Epithelial cell of alveolus of lung (primary cell): ENCODE measurements around the genes DPP9, PLIN3 and PTPRS.

DNA sequence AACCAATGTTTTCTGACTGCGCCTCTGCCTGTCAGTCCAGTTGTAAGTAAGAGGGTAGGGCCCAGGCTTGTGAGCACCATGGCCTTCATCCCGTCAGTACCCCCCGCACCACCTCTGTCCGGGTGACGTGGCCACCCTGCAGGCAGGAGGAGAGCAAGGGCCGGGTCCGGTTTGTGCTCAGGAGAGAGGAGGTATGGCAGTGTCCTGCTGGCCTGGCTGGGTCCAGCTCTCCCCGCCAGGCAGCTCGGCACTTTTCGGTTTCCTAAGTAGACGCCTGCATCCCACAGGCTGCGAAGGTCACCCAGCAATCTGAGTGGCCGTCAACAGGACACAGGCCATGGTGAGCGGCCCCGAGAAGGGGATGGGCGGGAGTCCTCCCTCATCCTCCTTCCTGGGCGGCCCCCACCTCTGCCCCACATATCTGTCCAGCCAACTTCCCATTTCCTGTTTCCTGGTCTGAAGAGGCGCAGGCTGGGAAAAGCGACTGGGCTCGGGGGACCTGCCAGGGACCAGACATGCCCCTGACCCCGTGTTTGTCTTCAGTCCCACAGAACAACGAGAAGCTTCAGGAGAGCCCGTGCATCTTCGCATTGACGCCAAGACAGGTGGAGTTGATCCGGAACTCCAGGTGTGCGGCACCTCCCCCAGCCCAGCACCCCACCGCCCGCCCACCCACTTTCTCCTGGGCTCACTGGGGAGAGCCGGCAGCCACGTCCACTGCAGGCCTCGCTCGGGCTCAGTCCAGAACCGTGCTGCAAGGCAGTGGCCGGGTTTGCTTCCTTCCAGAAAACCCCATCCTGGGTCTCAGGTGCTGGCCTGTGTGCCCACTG lies 16.2 kb downstream of the PIAS4 start:
- RAMPAGE, long total RNA, result no peak
- RRBS, result 91% methylated on average over 10 of the region's 35 CpGs

DNA sequence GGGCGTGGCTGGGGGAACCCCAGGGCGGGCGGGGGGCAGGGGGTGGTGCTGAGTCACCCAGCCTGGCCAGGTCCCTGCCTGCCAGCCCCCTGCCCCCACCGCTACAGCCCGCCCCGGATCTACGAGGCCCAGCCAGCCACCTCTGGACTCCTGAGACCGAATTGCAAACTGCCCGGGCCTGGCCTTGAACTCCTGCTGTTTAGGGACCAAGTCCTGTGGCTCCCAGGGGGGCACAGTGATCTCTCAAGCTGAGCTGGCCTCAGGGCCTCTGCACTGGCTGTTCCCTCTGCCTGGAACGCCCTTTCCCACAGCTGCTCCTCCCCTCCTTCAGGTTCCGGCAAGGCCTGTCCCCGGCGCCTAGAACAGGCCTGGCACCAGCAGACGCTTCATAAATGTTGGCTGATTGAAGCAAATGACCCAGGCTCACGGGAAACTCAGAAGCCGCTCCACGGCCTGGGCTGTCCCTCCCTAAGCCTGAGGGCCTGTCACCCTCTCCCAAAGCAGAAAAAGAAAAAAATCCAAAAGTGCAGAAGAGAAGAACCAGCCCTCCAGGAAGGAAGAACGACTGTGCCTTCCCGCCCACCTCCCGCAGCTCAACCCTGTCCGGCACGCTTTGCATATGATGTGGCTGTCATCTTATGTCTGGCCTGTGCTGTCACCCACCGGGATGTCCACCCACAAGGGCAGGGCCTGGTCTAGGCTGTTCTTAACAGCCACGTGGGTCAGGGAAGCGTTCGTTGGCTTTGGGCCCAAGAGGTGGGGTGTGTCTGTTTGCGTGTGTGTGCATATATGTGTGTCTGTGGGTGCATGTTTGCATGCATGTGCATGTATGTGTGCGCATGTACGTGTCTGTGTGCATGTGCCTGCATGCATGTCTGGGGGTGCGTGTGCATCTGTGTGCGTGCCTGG lies 13.9 kb downstream of the ZBTB7A start:
- RAMPAGE, long total RNA, result no peak
- RRBS, result 38% methylated on average over 7 of the region's 31 CpGs

- RAMPAGE, long total RNA, result no peak
- RRBS, result no CpG with 5 or more reads among the region's 18 CpGs
Measured at GRCh38 chr19:4078359-4078943, 11.8 kb upstream of the ZBTB7A start.

DNA sequence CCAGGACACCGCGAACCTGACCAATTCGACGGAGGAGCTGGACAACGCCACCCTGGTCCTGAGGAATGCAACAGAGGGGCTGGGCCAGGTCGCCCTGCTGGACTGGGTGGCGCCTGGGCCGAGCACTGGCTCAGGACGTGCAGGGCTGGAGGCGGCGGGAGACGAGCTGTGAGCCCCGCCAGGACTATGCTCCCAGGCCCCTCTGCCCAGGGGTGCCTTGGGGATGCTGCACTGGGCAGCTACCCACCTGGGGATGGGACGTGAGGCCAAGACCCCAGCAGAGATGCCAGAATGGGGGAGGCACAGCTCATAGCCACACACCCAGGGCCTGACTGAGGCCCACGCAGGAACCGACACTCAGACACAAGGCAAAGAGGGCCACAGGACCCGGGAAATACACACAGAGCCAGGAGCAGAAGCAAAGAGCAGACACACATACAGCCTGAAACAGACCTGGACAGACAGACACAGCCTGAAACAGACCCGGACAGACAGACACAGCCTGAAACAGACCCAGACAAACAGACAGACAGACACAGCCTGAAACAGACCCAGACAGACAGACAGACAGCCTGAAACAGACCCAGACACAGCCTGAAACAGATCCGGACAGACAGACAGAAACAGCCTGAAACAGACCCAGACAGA lies 10.4 kb downstream of the SIRT6 start:
- RAMPAGE, long total RNA, result no peak
- RRBS, result 70% methylated on average over 2 of the region's 19 CpGs

- RAMPAGE, long total RNA, result no peak
- RRBS, result 2% methylated on average over 48 of the region's 84 CpGs
Measured at GRCh38 chr19:4197803-4198666, 15.5 kb downstream of the ANKRD24 start.

- RAMPAGE, long total RNA, result no peak
- RRBS, result no CpG with 5 or more reads among the region's 21 CpGs
Measured at GRCh38 chr19:4284180-4285051, 5.3 kb downstream of the SHD start.

DNA sequence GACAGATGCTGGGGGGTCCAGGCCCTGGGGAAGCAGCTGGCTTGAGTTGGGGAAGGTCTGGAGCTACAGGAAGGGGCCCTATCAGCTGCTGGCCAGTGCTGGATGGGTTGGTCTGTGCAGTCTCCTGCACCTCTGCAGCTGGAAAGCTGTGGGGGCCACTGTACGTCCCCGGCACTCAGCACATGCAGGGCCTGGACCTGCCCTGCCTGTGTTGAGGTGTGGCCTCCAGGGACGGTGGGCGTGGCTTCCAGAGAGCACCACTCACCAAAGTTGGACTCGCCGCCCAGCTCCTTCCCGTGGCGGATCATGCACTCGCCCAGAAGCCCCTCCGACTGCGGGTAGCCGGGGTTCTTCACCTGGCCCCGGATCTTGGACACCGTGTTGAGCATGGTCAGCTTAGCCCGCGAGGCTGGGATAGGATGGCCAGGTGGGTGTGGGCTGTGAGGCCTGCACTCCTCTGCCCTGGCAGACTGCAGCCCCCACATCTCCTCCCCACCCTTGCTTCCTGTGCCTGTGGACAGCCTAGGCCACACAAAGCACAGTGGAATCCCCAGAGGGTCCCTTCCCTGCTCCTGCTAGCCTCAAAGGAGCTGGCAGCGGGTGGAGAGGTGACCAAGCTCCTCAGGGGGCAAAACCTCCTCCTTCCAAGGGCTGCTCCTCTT lies 22.0 kb downstream of the MPND start:
- RAMPAGE, long total RNA, result no peak
- RRBS, result no CpG with 5 or more reads among the region's 17 CpGs

- RAMPAGE, long total RNA, result no peak
- RRBS, result no CpG with 5 or more reads among the region's 16 CpGs
Measured at GRCh38 chr19:4393900-4394876, 6.2 kb downstream of the SH3GL1 start.

GRCh38 chr19:4654279-4655360 lies 15.3 kb downstream of the TNFAIP8L1 start:
- RAMPAGE, long total RNA, result no peak
- RRBS, result no CpG with 5 or more reads among the region's 31 CpGs

- RAMPAGE, long total RNA, result no peak
- RRBS, result 65% methylated on average over 4 of the region's 17 CpGs
Measured at GRCh38 chr19:4707188-4707725, 16.4 kb downstream of the DPP9 start.

- RAMPAGE, long total RNA, result no peak
- RRBS, result 2% methylated on average over 19 of the region's 55 CpGs
Measured at GRCh38 chr19:4723708-4724425, at the start of gene DPP9. TSS of gene DPP9 (minus strand) at chr19:4723842.

DNA sequence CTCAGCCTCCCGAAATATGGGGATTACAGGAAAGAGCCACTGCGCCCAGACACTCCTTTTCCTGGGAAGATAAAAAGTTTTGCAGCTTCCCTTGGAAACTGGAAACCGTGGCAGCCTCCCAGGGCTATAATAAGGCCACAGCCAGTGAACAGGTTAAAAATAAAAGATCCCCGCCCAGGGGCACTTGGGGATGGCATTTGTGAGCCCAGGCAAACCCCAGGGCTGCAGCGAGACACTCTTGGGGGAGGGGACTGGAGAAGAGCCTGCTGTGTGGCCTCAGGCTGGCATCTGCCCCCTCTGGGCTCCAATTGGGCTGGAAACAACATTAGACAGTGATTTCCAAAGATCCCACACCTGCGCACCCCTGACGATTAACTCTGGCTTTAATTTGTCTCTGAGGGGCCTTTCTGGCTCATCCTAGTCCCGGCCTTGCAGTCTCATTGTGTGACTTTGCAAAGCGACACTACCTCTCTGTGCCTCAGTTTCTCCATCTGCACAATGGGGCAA lies 11.2 kb downstream of the FEM1A start:
- RAMPAGE, long total RNA, result no peak
- RRBS, result no CpG with 5 or more reads among the region's 9 CpGs

DNA sequence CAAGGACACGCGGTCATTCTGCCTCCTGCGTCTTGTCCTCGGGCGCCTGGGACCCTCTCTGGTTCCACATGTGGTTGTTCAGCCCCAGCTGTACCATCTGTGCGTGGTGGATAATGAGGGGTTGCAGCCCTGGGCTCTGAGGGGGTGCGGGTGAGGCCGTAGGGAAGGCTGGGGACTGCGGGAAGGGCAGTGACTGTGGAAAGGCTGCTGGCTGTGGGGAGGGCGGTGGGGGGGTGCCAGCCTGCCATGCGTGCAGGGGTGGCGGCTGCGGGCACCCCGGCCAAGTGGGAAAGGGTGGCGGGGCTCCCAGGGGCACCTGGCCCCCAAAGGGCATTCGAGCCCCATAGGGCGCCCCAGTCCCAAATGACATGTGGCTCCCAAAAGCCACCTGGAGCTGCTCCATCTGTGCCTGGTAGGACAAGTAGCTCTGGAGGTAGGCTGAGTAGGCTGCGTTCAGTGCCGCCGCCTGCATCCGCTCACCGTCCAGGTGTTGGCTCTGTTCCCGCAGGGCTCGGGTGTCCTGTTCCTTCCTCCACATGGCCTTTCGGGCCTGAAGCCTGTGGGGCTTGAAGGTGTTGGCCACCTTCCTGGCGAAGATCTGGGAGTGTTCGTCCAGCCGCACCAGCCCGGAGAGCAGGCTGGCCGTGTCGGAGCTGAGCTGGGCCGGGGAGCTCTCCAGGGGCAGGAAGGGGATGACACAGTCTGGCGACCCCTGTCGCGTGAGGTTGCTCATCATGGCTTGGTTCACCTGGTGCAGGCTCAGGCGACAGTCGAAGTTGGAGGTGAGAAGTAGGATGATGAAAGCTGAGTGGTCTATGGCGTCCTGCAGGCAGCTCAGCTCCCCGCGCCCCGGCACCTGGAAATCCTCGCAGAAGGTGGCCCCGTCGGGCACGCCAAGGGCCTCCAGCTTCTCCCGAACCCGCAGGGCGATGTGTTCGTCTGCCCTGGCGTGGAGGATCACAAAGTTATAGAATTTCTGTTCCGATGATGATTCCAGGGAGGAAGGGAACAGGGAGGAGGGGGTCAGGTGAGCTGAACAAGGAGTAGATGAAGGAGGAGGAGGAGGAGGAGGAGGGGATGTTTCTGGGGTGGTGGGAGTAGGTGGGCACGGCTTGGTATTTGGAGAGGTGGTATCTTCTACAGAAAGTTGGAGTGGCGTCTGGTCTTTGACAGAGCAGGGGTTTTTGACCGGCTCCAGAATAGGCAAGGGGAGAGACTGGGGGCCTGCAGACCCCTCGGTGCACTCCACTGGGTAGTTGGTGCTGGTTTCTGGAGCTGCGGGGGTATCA lies 14.8 kb downstream of the TICAM1 start:
- RAMPAGE, long total RNA, result no peak
- RRBS, result 96% methylated on average over 3 of the region's 56 CpGs

DNA sequence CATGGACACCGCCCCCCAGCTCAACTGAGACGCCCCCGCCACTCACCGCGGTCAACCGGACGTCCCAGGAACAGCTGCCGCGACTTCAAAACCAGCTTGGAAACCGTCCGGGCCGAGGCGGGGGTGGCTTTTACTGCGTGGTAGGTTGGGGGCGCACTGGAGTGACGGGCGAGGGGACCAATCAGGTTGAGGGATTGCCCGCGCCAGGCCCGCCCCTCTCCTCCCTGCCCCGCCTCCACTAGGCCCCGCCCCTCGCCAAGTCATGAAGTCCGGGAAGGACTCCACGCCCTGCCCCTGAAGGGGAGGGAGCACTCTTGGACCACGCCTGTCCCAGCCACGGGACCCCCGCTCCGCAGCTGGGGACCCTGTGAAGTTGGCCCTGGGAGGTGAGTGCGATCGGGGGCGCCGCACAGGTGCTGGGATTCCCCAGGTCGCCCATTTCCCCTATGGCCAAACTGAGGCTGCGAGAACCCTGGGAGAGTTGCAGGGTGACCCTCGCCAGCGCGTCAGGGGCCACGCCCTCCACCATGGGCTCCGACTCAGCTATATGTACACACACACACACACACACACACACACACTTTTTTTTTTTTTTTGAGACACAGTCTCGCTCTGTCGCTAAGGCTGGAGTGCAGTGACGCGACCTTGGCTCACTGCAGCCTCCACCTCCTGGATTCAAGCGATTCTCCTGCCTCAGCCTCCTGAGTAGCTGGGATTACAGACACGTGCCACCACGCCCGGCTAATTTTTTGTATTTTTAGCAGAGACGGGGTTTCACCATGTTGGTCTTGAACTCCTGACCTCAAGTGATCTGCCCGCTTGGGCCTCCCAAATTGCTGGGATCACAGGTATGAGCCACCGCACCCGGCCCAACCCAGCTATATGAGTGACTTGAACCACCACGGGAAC lies at the start of gene PLIN3:
Gene PLIN3, minus strand, starts transcription at position 105 of the 909 bp plus-strand sequence.
- RAMPAGE, long total RNA, result start-site peak on the minus strand centred at position 83 of the sequence, 34 bp wide, 158 and 184 reads in 2 replicates
- RRBS, result under 1% methylated on average over 11 of the region's 53 CpGs

GRCh38 chr19:4968015-4968360 lies 925 bp upstream of the KDM4B start:
- RAMPAGE, long total RNA, result no peak
- RRBS, result no CpG with 5 or more reads among the region's 6 CpGs

- RAMPAGE, long total RNA, result no peak
- RRBS, result no CpG with 5 or more reads among the region's 17 CpGs
Measured at GRCh38 chr19:5005750-5006358, 36.9 kb downstream of the KDM4B start.

GRCh38 chr19:5113261-5114034 lies 144.5 kb downstream of the KDM4B start:
- RAMPAGE, long total RNA, result no peak
- RRBS, result no CpG with 5 or more reads among the region's 20 CpGs

GRCh38 chr19:5114893-5115136 lies 145.9 kb downstream of the KDM4B start:
- RAMPAGE, long total RNA, result no peak
- RRBS, result no CpG with 5 or more reads among the region's 7 CpGs

DNA sequence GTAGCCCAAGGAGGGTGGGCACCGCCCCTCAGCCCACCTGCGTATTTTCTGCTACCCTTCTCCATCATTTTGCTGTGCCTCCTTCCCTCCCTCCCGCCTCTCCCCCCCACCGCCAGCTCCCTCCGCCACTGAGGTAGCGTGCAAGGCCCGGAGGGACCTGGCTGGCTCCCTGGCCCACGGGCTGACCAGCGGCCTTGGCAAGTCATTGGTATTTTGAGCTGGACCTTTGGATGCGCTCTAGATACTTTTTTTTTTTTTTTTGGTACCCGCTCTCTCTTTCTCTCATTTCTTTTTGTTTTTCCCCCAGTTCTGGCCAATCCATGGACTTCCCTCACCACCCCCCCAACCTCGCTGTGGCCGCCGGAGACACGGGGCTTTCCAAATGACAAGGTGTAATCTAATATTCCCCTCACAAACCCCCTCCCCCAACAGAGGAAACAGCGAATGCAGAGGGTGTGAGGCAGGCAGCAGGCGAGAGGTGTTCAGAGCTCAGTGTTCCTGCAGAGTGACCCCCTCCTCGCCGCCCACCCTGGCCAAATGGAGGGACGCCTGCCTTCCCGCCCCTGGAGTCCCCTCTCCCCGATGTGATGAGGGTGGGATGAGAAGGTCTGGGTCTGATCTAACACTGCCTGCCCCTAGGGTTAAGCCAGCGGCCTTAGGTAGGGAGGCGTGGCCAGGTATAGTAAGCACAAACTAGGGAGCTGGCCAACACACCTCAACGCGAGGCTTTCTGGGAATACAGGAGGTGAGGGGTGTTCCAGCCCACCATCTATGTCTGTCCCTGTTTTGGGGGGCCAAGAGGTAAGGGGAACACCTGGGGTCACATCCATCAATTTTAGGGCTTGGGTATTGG lies 89.2 kb downstream of the PTPRS start:
- RAMPAGE, long total RNA, result no peak
- RRBS, result no CpG with 5 or more reads among the region's 26 CpGs

DNA sequence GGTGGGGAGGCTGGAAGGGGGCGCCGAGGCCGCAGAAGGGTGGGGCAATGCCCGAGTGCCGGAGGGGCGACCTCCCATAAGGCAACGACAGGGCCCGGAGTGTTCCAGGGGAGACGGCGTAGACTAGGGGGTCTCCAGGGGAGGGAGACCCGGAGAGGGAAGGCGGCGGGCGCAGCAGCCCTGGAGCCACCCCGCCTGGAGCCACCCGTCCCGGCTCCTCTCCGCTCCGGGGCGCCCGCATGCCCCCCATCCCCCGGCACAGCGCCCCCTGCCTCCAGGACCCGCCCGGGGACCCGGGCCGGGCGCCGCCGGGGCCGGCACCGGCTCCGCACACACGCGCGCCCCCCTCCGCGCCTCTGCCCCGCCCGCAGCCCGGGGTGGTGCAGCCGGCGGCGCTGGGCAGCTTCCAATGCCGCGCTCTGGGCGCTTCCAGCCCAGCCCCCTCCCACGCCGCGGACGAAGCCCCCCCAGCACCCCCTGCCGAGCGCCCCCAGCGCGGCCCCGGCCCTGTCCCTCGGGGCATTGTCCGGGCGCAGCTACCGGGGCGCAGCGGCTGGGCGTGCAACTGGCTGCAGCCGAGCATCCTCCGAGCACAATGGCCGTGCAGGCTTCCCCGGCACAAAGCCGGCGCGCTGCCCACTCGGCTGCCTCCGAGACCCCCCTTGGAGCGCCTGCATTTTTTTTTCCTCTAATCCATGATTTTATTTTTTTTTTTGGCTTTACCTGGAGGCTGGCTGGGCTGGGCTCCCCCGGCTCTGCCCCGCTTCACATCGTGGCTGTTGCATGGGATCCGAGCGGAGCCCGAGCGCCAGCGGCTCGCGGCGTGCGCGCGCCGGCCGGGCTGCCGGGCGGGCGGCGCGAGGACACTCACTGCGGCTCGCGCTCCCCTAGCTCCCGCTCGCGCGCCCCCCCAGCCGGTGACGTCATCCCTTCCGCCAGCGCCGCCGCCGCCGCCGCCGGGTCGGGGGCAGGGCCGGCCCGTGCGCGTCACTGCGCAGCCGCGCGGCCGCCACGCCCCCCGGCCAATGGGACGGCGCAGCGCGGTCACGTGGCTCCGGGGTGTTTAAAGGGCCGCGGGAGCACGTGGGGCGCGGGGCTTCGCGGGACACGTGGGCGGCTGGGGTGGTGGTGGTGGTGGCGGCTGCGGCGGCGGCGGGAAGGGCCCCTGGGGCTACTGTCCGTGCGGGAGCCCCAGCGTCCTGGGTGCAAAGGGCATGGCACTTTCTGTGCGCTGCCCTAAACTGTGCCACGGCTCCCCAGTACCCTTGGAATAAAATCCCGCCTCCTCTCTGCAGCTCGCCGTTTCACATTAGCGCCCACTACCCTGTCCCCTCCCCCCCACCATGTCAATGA lies at the start of gene PTPRS:
Gene PTPRS, minus strand, starts transcription at position 872 of the 1,353 bp plus-strand sequence.
- RAMPAGE, long total RNA, result no peak
- RRBS, result 1% methylated on average over 81 of the region's 152 CpGs